PFSK-1 (cell line): ENCODE data around the gene LACTB.

DNA sequence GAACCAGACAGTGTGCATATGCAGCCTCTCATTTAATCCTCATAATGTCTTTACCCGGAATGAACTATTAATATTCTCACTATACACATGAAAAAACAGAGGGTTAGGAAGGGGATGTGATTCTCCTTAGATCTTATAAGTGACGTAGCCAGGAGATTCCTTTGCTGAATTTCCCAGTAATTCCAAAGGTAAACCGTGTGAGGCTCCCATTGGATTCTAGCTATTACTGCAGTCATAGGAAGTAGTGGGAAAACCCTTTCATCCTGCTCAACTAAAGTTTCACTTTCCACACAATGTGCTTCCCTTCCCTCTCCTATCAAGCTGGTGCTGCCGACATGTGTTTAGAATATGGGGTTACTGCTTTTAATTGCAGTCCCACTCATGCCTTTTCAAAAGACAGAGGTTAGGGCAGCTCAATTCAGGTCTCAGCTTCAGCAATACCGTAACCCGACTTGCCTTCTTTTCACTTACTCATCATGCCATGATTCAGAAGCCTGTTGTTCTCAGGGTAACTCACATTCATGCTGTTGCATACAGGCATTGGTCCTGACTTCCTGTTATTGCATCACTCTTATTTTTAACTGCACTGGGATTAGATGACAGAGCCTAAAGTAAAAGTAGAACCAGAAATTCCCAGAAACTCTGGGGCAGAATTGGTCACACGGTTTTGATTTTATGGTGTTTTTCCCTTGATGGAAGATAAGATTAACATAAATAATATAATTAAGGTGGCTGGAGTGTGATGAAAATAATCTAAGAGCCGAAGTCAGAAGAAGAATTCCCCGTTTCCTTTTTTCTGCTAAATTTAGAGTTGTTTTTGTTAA, 45.8 kb downstream of the C2CD4B start:
- RRBS = no CpG with 5 or more reads among the region's 9 CpGs

GRCh38 chr15:62164565-62165130, 437 bp downstream of the C2CD4B start:
- RRBS = 92% methylated on average over 11 of the region's 73 CpGs

DNA sequence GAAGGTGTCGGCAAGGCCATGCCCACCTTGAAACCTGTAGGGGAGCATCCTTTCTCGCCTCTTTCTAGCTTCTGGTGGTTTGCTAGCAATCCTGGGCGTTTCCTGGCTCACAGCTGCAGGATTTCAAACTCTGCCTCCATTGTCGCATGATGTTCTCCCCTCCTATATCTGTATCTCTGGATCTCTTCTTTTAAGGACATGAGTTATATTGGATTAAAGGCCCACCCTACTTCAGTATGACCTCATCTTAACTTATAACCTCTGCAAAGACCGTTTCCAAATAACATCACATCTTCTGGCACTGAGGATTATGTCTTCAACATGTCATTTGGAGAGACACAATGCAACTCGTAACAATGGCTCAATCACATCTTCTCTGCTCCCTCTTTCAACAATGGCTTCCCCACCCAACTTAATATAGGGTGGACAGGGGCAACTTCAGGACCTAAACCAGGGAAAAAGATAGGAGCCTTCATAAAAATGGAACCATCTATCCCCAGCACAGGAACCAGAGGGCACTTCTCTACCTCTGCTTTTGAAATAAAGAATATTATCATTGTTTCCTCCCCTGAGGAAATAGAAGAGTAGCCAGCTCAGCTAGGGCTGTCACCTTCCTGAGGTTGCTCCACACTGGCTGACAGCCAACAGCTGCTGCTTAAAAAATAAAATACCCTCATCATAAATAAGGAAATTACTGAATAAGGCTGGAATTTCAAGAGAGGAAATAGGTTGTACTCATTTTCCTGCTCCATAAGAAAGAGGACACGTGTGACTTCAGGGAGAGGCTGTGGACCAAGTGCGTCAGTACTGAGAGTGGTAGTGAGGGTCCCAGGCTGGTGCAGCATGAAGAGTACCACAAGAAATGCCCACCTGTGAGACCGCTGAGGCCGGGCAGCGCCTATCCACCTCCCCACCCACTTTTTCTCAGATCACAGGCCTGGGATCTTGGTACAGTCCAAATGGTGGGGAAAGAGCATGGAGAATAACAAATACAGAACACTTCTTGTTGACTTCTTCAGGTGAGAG, 7.9 kb upstream of the C2CD4B start:
- RRBS = no CpG with 5 or more reads among the region's 11 CpGs

DNA sequence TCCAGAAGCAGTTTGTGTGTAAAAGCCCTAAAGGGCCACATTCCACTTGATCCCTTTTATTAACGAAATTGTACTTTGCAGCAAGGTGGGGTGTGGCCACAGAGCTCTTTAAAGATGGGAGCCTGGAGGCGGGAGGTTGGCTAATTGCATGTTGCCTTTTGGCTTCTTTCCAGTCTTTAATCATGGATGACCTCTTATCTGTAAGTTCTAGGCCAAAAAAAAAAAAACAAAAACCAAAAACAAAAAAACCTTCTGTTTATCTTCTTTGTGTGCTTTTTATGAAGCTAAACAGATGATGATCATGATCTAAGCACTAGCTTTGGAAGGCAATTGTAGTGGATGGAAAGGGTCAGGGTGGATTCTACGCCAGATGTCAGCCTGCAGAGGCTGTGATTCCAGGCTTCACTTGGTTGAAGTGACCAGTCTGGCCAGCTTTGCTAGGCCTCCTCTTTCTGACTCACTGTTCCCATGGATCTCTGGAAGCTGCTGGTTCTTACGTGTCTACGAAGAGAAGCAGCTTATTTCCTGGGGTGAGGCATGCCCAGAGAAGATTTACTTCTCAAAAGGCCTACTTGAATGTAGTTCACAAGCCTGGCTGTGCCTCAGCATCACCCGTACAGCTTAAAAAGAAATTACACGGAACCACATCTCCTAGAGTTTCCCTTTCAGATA, 105.5 kb downstream of the TLN2 start:
- RRBS = no CpG with 5 or more reads among the region's 7 CpGs

- RRBS = no CpG with 5 or more reads among the region's 9 CpGs
These were observed 256.8 kb downstream of the TLN2 start for GRCh38 chr15:62647009-62647635.

GRCh38 chr15:62674948-62675437, 284.6 kb downstream of the TLN2 start:
- RRBS = no CpG with 5 or more reads among the region's 9 CpGs

GRCh38 chr15:62816053-62816636, 226.4 kb upstream of the TPM1 start:
- RRBS = no CpG with 5 or more reads among the region's 9 CpGs

DNA sequence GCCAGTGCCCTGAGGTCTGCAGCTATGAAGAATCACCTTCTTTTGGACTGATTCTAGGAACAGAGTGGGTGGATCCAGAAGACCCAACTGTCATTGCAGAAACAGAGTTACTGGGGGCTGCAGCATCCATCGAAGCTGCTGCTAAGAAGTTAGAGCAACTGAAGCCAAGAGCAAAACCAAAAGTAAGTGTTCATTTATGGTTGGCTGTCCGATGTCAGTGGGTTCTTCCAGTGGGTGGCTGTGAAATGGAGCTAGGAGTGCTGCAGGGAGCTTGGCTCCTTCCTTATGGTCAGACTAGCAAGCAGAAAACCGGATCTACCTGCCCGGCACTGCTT, 222.2 kb upstream of the TPM1 start:
- RRBS = no CpG with 5 or more reads among the region's 4 CpGs

- RRBS = no CpG with 5 or more reads among the region's 10 CpGs
These were observed 207.2 kb upstream of the TPM1 start for GRCh38 chr15:62835282-62835724.

- RRBS = no CpG with 5 or more reads among the region's 2 CpGs
These were observed 162.2 kb upstream of the TPM1 start for GRCh38 chr15:62880350-62880798.

- RRBS = no CpG with 5 or more reads among the region's 11 CpGs
These were observed 23.0 kb upstream of the TPM1 start for GRCh38 chr15:63019438-63020110.

DNA sequence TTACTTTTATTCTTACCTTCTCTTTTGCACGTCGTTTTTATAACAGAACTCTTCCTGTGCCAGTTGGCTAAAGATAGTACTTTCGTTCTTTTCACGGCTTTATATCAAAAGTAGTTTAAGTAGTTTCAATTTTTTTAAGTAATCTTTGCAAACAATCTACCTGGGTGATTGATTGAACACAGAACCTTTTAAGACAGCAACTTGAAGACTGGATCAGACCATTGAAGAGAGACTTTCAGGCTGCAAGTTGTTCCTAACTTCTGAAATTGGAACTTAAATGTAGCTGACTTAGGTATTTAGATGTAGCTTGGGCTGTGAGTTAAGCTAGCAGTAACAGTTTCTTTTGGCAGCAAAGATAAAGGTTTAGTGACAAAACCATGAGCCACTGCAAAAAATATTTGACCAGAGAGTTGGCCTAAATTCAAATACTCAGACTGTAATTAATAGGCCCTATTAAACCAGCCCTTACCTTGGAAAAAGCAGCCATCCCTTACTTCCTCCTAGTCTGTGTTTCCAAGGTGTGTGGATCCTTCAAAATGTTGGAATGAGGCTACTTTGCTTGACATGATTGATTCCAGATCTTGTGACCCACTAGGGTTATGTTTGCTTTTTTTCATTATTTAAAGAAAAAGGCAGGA, 8.1 kb downstream of the TPM1 start:
- RRBS = no CpG with 5 or more reads among the region's 4 CpGs

GRCh38 chr15:63061557-63062094, 19.1 kb downstream of the TPM1 start:
- RRBS = no CpG with 5 or more reads among the region's 4 CpGs

DNA sequence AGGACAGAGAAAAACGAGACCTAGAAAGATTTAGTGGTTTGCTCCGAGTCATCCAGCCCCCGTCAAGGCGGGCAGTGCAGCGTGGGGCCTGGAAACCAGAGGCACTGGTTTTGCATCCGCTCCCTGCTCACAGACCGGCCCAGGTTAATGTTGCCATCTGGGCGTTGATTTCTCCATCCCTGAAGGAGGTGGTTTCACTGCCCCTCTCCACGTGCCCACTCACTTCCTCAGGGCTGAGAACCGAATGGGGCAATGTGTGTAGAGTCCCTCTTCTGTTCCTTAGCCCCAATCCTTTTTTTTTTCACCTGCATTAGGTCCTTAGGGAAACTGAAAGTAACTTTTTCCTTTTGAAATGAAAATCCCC, 32.8 kb downstream of the TPM1 start:
- RRBS = no CpG with 5 or more reads among the region's 10 CpGs

- RRBS = 1% methylated on average over 2 of the region's 30 CpGs
These were observed at the start of gene LACTB for GRCh38 chr15:63121399-63121939. Gene LACTB, plus strand, starts transcription at chr15:63121861.

- RRBS = no CpG with 5 or more reads among the region's 25 CpGs
These were observed 297 bp upstream of the RPS27L start for GRCh38 chr15:63157628-63157919.

DNA sequence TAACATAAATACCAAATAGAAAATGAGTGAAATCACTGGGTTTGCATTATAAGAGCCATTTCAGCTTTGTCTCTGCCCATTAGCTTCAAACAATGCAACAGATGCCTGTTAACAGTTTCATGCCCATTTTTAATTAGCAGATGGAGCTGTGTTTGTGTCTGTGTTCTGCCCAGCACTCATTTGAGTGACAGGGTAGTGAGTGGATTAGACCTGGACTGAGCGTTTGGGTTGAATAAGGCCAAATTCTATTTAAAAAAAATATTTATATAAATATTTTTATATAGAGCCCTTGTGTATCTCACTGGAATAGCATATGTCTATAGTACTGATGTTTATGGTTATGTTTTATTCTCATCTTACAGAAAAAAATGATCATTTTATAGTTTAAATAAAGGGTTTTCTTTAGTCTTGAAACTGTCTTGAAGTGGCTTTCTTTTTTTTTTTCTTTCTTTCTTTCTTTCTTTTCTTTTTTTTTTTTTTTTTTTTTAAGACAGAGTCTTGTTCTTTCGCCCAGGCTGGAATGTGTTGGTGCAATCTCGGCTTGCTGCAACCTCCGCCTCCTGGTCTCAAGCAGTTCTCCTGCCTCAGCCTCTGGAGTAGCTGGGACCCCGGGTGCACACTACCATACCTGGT, 7.6 kb downstream of the RAB8B start:
- RRBS = no CpG with 5 or more reads among the region's 5 CpGs

DNA sequence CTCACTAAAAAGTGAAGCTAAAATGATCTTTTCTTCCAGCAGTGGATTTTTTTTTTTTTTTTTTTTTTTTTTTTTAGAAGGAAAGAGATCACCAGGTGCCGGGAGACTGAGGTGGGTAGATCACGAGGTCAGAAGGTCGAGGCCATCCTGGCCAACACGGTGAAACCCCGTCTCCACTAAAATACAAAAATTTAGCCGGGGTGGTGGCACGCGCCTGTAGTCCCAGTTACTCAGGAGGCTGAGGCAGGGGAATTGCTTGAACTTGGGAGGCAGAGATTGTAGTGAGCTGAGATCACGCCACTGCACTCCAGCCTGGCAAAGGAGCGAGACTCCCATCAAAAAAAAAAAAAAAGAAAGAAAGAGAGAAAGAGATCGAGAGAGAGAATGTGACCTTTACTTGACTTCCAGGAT, 29.6 kb downstream of the RAB8B start:
- RRBS = no CpG with 5 or more reads among the region's 11 CpGs

DNA sequence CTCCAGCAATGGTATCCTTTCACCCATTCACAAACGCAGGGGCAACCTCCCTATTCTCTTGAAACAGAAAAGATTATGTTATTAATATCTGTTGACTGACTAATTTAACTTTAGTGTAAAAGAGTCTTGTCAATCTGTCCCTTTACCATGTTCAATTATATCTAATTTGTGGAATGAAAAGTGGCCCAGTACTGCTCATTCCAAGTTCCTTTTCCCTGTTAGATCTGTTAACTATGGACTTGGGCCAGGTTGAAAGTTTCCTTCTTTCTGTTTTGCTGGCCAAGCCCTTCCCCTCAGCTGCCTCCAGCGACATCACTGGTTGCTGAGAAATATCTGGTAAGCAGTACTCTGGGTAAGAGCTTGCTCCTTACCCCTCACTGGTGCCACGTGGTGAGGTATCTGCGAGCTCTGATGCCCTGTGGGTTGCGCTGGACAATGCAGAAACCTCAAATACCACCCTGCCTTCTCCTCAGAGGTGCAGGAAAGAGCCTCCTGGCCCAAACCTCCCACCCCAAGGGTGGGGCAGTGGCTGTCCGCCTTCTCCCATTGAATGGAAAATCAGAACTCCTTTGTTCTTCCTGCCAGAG, 43.0 kb upstream of the APH1B start:
- RRBS = no CpG with 5 or more reads among the region's 6 CpGs

DNA sequence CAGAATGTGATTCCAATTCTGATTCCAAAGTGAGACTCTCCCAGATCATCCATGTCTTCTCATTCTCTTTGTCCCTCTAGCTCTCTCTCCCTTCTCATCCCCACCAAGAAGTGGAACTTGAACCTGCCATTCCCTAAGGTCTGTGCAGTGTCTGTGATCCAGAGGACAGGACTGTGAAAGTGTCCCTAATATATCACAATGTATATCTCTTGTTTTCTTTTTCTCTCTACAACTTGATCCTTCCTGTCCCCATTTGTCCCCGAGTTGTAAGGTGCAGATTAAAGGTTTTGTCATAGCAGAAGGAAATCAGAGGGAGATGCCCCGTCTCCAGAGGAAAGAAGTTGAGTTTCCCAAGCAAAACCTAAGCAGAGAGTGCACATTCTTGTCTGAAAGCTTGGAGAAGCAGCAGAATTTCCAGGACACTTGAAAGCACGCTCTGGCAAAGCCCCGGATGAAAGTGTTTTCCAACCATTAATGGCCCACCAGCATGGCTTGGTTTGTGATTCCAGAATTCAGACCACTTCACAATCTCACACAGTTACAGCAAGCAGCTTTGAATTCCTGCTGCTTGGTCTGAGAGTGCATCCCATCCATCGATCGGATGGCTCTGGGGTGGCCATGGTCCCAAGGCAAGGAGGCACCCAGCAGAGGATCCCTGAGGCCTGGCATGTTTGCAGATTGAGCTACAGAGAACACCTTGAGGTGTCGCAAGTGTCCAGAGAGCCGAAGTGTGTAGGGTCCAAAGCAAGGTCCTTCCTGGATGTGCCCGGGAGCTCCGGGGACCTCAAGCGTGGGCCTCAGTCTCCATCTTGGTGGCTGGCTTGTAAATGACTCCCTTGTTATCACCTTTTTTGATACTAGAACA, 48.3 kb downstream of the APH1B start:
- RRBS = no CpG with 5 or more reads among the region's 11 CpGs